Stomach (tissue), 7 donors: ENCODE measurements around the gene GPR39.

DNA sequence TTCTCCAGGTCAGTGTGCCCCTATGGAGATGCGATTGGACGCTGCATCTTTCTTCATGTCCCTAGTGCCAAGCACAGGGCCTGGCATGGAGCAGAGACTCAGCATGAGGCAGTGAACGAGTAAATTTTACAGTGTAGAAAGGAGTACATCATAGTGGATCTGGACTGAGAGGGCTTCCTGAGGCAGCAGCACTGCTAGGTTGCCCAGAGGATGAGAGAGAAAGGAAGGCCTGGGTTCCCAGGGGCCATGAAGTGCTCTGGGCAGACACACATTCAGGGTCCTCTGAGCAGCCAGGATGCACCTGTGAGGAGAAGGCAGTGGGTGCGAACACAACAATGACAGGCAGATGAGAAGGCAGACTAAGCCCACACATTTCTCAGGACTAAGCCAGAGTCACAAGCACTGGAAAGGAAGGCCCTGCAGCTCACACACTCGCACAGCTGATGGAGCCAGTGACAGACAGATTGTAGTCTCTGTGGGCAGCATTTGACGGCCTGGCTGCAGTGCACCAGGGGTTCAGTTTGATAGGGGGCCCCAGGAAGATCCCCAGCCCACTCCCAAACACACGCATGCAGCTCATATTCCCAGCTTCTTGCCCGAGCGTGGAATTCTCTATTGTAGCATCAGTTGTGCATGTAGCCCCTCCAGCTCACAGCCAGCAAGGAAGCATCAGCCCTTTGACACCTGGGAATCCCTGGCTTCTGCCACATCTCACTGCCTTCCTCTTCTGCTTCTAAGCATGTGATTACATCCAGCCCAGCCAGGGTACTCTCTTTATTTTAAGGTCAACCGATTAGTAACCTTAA lies 61.9 kb downstream of the ARHGEF4 start:
- PRO-cap = no peak
- RAMPAGE, long total RNA, 5 experiments = no peak in any of the 5 experiments
- RRBS = no CpG with 5 or more reads among the region's 10 CpGs

- PRO-cap = no peak
- RAMPAGE, long total RNA, 5 experiments = no peak in any of the 5 experiments
- RRBS = no CpG with 5 or more reads among the region's 19 CpGs
Observed at GRCh38 chr2:131046906-131047809, 46.1 kb downstream of the FAM168B start.

GRCh38 chr2:131049265-131049769 lies 43.9 kb downstream of the FAM168B start:
- PRO-cap = no peak
- RAMPAGE, long total RNA, 5 experiments = start-site peak on the minus strand in 1 of 5 experiments, at chr2:131049513-131049641 at its widest, 18 reads per replicate
- RRBS = no CpG with 5 or more reads among the region's 6 CpGs

GRCh38 chr2:131081566-131082330 lies 11.5 kb downstream of the FAM168B start:
- PRO-cap = no peak
- RAMPAGE, long total RNA, 5 experiments = start-site peak on the minus strand in 1 of 5 experiments, at chr2:131081775-131081999 at its widest, 6 reads per replicate
- RRBS = no CpG with 5 or more reads among the region's 6 CpGs

- PRO-cap = no peak
- RAMPAGE, long total RNA, 5 experiments = no peak in any of the 5 experiments
- RRBS = 20% methylated on average over 1 of the region's 21 CpGs
Observed at GRCh38 chr2:131151158-131152306, 46.4 kb downstream of the PLEKHB2 start.

DNA sequence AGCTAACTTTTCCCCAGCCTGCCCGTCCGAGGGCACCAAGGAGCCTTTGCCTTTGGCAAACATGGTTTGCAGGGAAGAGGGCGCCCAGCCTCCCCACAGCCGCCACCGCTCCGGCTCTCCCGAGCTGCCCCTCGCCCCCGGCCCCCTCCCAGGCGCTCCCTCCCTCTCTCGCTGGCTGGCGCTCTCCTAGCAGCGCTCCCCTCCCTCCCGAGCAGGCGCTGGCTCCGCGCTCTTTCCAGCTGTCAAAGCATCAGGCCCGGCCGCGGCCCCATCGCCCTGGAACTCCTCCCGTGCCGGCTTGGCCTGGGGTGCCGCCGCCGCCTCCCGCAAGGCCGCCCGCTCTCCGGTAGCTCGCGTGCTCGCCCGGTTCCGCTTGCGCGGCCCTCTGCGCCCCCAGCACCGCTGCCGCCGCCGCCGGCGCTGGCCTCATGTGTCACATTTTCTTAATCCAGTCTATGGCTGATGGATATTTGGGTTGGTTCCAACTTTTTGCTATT lies 10.7 kb downstream of the RAB6D start:
- PRO-cap = no peak
- RAMPAGE, long total RNA, 5 experiments = no peak in any of the 5 experiments
- RRBS = no CpG with 5 or more reads among the region's 44 CpGs

DNA sequence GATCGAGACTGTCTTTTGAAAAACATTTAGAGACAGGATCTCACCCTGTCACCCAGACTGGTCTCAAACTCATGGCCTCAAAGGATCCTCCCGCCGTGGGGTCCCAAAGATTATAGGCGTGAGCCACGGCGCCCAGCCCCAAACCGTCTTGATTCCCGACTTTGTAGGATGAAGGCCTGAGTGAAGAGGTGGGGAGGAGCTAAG lies 873 bp downstream of the MZT2A start:
- PRO-cap = no peak
- RAMPAGE, long total RNA, 5 experiments = no peak in any of the 5 experiments
- RRBS = no CpG with 5 or more reads among the region's 8 CpGs

DNA sequence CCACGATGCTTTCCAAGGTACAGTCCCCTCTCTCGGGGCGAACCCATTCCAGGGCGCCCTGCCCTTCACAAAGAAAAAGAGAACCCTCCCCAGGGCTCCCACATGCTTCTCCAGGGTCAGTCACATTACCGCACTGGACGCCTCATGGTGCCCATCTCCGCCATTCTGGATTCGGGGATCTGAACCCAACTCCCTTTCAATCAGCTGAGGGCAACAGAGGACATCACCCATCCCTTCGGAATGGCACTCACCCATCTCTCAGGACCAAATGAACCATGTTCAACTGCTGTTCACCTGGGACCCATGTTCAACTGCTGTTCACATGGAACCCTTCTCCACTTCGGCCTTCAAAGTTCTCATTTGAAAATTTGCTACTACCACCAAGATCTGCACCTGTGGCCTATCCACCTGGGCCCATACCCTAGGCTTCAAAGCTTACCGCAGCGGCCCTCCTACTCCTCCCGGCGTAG lies 119.0 kb upstream of the ANKRD30BL start:
- PRO-cap = no peak
- RAMPAGE, long total RNA, 5 experiments = no peak in any of the 5 experiments
- RRBS = 89% methylated on average over 2 of the region's 14 CpGs

GRCh38 chr2:132416242-132417307 lies at the start of gene GPR39:
GPR39 (plus strand) TSS chr2:132416805.
- PRO-cap = bidirectional peak, plus-strand start at chr2:132416657, minus-strand start at chr2:132416387
- RAMPAGE, long total RNA, 5 experiments = start-site peak on the plus strand in 4 of 5 experiments, at chr2:132416591-132416858 at its widest, 17 to 55 reads per replicate
- RRBS = 2% methylated on average over 11 of the region's 62 CpGs

DNA sequence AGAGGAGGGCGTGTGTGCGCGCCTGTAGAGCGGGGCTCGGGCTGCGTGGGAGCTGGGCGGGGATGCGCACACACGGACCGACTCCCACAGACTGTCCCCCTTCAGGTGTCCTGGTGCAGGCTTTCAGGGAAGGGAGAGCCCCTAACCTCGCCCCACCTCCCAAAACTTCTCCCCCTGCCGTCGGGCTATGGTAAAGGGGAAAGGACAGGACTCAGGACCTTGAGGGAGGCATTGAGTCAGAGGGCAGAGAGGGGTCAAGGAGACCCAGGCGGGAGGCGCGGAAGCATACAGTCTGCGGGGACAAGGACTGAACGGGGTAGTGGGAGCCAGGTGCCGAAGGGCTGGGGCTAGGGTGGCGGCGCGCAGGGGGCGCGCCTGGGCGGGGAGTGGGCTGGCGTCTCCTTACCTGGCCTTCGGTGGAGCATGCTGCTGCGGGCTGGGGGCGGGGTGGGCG lies 302.1 kb downstream of the NCKAP5 start:
- PRO-cap = no peak
- RAMPAGE, long total RNA, 5 experiments = no peak in any of the 5 experiments
- RRBS = no CpG with 5 or more reads among the region's 30 CpGs

GRCh38 chr2:133489811-133490497 lies 78.3 kb downstream of the NCKAP5 start:
- PRO-cap = unidirectional peak, plus-strand start at chr2:133489981
- RAMPAGE, long total RNA, 5 experiments = no peak in any of the 5 experiments
- RRBS = no CpG with 5 or more reads among the region's 5 CpGs

DNA sequence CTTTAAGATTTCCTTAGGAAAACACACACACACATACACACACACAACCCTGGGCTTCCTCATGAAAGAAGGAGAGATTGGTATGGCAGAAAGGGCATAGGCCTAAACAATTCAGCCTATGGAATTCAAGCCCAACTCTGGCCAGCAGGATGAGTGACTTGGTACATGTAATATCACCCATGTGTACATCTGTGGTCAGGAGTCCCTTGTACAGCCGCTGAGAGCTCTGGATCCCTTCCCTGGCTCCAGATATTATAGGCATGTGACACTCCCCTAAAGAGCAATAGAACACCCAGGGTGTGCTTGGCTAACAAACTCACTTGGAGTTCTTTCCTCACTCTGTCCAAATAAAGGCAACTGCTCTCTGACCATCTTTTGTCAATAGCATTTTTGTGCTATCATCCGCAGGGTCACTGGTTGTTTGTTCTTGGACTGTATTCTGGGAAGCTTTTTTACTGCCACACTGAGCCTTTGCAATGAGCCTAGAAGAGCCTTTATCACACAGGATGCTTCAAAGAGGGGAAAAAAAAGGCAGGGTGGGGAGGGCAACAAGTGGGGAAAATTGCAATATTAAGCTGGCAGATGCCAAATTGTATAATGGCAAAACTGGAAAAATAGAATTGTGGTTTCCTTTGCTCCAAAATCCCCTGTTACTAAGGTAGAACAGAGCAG lies 197.5 kb upstream of the NCKAP5 start:
- PRO-cap = no peak
- RAMPAGE, long total RNA, 5 experiments = no peak in any of the 5 experiments
- RRBS = no CpG with 5 or more reads among the region's 2 CpGs

- PRO-cap = bidirectional peak, plus-strand start at chr2:134137602, minus-strand start at chr2:134137397
- RAMPAGE, long total RNA, 5 experiments = no peak in any of the 5 experiments
- RRBS = no CpG with 5 or more reads among the region's 12 CpGs
Observed at GRCh38 chr2:134136938-134137935, 116.6 kb upstream of the MGAT5 start.

DNA sequence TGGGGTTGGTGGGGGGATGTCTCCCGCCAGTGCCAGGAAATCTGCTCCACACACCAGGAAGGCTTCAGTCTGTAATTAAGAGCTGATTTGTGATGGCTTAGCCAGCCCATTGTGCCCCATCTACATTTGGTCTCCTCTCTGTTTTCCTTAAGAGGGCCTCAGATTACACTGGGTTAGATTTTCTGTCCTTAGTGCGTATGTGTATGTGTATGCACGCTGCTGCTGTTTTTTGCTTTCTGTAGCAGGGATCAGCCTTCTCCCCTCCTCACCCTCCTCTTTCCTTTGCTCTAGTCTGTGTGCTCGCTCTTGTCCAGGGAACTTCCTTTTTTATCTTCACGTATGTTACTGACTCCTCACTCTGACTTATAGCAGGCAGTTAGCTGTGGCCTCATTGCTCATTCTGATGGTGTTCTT lies 33.4 kb upstream of the MGAT5 start:
- PRO-cap = no peak
- RAMPAGE, long total RNA, 5 experiments = no peak in any of the 5 experiments
- RRBS = no CpG with 5 or more reads among the region's 5 CpGs

DNA sequence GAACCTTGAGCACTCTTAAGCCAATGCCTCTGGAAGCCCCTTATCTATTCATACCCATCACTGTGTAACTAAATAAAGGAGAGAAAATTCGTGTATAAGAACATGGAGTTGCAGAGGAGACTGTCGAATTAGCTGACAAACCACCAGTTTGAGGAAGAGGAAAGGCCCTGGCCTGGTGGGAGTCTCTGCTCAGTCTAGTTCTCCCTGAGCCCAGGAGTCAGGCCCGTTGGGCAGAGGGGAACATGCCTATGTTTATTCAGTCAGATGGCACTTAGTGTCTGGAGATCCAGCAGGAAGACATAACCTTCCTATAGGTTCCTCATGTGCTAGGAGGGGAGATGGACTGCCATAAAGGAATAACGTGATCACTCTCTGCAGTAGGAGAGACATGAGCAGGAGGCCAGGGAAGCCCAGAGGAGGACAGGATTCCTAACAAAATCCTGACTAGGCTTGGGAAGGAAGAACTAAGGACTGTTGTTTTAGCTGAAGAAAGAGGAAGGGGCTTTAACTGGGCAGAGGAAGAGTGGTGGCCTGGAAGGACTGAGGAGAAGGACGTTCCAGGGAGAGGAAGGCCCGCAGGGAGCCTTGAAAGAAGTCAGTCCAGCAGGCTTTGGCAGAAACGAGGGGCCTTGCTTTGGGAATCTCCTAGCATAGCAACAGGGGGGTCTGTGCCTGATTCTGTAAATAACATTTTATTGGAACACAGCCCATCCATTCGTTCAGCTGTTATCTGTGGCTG lies 60.5 kb downstream of the MGAT5 start:
- PRO-cap = no peak
- RAMPAGE, long total RNA, 5 experiments = start-site peak on the plus strand in 2 of 5 experiments, centred at positions 167 to 493 of the sequence, 10 to 11 reads per replicate
- RRBS = no CpG with 5 or more reads among the region's 8 CpGs

- PRO-cap = no peak
- RAMPAGE, long total RNA, 5 experiments = start-site peak on the plus strand in 3 of 5 experiments, at chr2:134338207-134338385 at its widest, 15 to 34 reads per replicate
- RRBS = no CpG with 5 or more reads among the region's 8 CpGs
Observed at GRCh38 chr2:134337955-134338551, 84.2 kb downstream of the MGAT5 start.

DNA sequence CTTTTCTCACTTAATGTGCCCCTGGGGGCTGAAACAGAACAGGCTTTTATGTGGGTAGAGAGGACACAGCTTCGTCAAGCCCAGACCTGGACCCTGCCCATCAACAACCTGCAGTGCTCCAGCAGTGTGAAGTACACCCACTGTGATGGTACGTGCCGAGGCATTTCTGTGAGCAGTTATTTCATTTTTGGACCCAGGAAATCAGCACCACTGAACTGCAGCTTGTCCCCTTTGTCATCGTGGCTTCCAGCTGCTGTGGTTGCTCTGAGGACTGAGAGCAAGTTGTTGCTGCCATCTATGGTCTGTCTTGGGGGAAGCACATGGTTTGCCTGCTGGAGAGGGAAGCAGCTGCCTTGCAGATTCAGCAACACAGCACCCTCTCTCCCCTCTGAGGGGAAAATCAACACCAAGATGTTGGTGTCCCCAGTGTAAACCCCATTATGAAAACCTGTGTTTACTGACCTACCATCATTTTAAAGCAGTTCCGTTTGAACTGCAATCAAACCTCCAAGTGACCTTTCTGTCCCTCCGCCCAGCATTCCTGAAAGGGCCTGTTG lies 158.1 kb downstream of the MGAT5 start:
- PRO-cap = no peak
- RAMPAGE, long total RNA, 5 experiments = no peak in any of the 5 experiments
- RRBS = no CpG with 5 or more reads among the region's 6 CpGs

GRCh38 chr2:134432807-134433979 lies 179.3 kb downstream of the MGAT5 start:
- PRO-cap = no peak
- RAMPAGE, long total RNA, 5 experiments = start-site peak on the plus strand in 1 of 5 experiments, at chr2:134432911-134433915 at its widest, 5 reads per replicate
- RRBS = no CpG with 5 or more reads among the region's 16 CpGs

DNA sequence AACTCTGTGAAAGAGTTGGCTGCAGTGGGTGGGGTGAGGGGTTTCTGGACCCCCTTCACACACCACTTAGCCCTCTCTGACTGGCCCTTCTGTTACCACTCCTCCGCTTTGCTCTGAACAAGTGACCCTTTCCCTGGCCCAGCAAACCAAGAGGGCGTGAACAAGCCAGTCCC lies 180.0 kb downstream of the MGAT5 start:
- PRO-cap = no peak
- RAMPAGE, long total RNA, 5 experiments = no peak in any of the 5 experiments
- RRBS = no CpG with 5 or more reads among the region's 2 CpGs

DNA sequence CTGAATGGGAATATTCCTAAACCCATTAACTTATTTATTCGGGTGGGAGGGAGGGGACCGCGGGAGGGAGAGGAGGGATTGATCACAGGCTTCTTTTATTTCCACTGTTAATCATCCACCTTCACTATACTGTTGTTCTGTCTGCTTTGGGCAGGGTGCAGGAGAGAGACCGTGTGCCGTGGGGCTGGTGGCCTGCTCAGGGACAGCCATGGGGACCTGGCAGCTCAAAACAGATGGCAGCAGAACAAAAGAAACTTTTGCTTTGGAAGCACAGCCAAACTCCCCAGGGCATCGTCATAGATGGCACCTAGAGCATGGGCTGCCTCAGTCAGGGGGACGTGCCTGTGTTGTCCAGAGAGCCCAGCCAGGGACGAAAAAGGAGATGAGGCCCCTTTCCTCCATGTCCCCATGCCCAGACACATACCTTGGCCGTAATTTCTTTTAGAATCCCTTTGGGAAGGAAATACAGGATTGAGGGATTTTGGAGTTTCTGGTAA lies 195.4 kb downstream of the MGAT5 start:
- PRO-cap = no peak
- RAMPAGE, long total RNA, 5 experiments = start-site peak on the plus strand in 1 of 5 experiments, centred at position 154 of the sequence, 14 reads per replicate
- RRBS = no CpG with 5 or more reads among the region's 9 CpGs